Epithelial cell of alveolus of lung (primary cell): ENCODE measurements around a stretch of chr2.

DNA sequence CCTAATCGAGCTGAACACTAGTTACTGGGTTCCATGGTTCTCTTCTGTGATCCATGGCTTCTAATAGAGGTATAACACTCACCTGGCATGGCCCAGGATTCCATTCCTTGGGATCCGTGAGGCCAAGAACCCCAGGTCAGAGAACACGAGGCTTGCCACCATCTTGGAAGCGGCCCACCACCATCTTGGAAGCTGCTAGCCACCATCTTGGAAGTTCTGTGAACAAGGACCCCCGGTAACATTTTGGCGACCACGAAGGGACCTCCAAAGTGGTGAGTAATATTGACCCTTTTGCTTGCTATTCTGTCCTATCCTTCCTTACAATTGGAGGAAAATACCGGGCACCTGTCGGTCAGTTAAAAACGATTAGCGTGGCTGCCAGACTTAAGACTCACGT, 161.5 kb upstream of the GCFC2 start:
- RAMPAGE, long total RNA = no peak
- RRBS = no CpG with 5 or more reads among the region's 12 CpGs

GRCh38 chr2:76007826-76008576, 297.3 kb upstream of the GCFC2 start:
- RAMPAGE, long total RNA = no peak
- RRBS = no CpG with 5 or more reads among the region's 9 CpGs

GRCh38 chr2:77090510-77091055, 431.6 kb downstream of the LRRTM4 start:
- RAMPAGE, long total RNA = no peak
- RRBS = no CpG with 5 or more reads among the region's 13 CpGs

DNA sequence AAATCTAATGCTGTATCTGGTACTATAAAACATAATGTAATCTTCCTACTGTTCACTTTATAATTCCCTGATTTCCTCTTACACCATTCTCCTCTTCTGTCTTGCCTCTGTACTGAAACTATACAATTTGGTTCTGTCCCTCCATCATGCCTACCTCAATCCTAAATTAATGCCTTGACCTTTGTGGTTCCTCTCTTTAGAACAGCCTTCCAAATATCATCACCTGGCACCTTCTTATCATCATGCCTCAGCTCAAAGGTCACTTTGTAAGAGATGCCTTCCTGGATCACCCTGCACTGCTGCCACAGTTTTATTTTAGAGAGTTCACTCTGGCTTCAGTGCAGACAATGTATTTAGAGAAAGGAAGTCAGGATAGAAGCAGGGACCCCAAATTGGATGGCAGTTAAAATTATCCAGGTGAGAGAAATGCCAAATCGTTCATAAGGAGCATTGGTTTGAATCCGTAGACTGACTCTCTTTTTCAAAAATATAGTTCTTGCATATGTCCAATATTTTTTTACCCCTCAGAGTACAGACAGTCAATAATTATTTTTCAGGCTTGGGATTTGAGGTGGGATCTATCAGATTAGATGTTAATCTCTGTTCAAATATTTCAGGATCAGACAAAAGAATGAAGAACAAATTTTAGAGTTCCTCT, 64.4 kb downstream of the LRRTM4 start:
- RAMPAGE, long total RNA = no peak
- RRBS = no CpG with 5 or more reads among the region's 2 CpGs

- RAMPAGE, long total RNA = no peak
- RRBS = no CpG with 5 or more reads among the region's 9 CpGs
These were observed 757 bp downstream of the LRRTM4 start for GRCh38 chr2:77521397-77521841.

DNA sequence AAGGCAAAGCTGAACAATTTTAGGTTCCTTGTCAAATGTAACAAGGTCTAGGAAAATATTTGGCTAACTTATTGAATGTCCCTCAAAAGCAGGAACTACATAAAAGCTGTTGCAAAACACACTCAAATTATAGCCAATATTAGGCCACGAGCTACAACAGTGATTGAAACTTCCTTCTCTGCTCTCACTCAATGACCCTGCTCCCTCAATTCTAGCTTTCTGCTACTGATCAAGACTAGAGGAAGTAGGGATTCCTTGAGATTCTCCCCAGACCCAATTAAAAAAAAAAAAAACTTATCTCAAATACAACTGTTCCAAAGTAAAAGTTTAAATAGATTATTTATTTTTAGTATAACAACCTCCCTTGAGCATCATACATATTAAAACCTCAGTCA, 317.2 kb upstream of the REG3G start:
- RAMPAGE, long total RNA = no peak
- RRBS = no CpG with 5 or more reads among the region's 1 CpG

DNA sequence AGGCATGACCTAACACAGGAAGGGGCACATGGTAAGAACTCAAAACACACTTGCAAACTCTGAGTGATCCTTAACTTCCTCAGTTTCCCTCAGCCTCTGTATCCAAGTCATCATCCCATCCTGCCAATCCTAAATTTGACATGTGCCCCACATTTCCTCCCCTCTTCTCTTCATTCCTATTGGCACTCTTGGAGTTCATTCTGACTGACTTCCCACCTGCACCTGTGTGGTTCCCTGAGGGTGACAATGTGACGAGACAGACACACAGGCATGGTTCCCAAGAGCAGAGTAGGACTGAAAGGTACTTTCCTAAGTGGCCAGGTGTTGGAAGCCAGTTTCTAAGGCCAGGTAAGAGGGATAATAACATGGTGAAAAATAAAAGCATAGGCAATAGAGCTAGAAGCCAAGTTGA, 24.3 kb upstream of the REG3G start:
- RAMPAGE, long total RNA = no peak
- RRBS = no CpG with 5 or more reads among the region's 1 CpG

- RAMPAGE, long total RNA = no peak
- RRBS = no CpG with 5 or more reads among the region's 5 CpGs
These were observed 118.5 kb downstream of the CTNNA2 start for GRCh38 chr2:79631395-79631744.

DNA sequence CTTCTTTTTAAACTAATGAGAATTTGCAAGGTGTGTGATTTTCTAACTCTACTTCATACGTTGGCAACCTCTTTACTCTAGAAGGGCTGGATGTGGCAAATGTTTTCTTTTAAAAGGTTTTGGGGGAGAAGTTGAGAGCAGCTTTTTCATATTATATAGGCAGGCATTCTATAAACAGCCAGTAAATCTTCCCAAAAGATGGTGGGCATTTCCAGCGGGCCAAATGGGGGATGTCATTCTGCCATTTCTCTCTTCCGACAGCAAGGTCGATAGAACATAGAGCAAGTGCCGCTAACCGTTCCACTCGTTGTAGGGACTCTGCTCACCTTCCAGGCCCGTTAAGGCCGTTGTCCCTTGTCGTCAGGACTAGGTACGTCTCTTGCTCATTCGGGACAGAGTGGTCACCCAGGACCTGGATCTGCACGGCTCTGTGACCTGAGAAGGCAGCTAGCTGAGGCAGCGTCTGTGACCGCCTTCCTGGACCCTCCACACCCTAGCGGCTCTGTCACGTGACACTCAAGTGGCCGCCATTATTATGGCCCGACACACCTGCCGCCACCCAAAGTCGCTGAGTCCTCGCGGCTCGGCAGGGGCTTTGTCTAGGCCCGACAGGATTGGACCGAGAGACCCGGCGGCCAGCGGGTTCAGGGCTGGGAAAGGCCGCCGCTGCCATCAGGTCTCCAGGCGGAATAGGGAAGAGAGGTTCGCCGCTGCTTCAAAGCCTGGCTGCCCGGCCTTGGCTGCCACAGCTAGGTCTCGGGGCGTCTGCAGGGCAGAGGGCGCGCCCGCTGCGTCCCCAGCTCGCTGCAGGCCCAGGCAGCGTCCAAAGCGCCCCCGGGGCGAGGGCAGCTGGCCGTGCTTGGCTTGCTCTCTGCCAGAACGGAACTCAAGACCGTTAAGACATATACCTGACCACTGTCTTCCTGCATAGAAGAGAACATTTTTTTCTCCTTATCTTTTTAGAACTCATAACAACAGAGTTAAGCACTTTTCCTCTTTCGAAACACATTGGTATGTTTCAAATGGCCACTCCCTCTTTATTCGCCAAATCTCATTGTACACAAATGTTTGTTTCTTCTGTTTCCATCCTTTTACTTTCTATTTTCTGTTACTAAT, 1162.5 kb upstream of the LRRTM1 start:
- RAMPAGE, long total RNA = no peak
- RRBS = no CpG with 5 or more reads among the region's 51 CpGs

GRCh38 chr2:84971316-84971537, 266 bp downstream of the KCMF1 start:
- RAMPAGE, long total RNA = no peak
- RRBS = 1% methylated on average over 8 of the region's 32 CpGs

- RAMPAGE, long total RNA = no peak
- RRBS = no CpG with 5 or more reads among the region's 2 CpGs
These were observed 15.0 kb downstream of the KCMF1 start for GRCh38 chr2:84985871-84986527.

GRCh38 chr2:85139295-85140351, 6.4 kb downstream of the TCF7L1 start:
- RAMPAGE, long total RNA = no peak
- RRBS = no CpG with 5 or more reads among the region's 7 CpGs

DNA sequence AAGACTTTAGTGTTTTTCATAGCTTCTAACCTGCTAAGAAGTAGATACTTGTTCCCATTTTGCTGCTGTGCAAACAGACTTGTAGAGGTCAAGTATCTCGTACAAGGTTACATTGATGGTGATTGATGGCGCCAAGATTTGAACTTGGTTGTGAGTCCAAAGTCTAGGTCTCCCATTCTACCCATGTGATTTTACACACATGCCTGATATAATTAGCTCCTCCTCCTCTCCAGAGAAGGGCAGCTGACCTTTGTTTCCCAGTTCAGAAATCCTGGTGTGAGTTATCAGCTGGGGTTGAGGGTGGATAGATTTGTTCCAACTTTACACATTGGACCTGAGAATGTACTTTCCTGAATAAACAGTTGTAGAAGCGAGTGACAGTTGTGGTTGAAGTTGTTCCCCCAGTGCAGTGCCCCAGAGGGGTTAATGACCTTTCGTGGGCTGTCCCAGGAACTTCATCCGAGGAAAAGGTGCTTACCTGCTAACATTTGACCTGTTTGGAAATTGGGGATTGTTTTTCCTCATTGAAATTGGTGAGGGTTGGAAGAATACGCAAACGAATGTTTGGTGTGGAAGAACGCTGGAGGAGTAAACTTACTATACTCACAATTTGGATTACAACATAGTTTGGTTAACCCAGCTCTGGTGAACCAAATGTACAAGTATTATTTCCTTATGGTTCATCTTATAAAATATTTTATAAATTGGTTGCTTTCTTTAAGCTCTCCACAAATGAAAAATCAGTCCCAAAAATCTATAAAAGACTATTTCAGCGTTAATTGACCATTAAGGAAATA, 10.5 kb downstream of the TCF7L1 start:
- RAMPAGE, long total RNA = no peak
- RRBS = no CpG with 5 or more reads among the region's 9 CpGs

DNA sequence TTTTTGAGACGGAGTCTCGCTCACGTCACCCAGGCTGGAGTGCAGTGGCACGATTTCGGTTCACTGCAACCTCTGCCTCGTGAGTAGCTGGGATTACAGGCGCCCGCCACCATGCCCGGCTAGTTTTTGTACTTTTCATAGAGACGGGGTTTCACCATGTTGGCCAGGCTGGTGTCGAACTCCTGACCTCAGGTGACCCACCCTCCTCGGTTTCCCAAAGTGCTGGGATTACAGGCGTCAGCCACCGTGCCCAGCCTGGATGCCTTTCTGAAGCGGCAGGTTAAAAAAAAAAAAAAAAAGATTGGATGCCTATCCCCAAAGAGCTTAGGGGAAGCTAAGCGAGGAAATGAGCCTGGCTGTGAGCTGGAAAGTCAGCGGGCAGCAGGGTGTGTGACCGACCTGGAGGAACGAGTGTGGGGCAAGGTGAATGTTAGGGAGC, 59.3 kb downstream of the TGOLN2 start:
- RAMPAGE, long total RNA = no peak
- RRBS = no CpG with 5 or more reads among the region's 19 CpGs

- RAMPAGE, long total RNA = no peak
- RRBS = no CpG with 5 or more reads among the region's 3 CpGs
These were observed 7.4 kb downstream of the TGOLN2 start for GRCh38 chr2:85320221-85320869.

DNA sequence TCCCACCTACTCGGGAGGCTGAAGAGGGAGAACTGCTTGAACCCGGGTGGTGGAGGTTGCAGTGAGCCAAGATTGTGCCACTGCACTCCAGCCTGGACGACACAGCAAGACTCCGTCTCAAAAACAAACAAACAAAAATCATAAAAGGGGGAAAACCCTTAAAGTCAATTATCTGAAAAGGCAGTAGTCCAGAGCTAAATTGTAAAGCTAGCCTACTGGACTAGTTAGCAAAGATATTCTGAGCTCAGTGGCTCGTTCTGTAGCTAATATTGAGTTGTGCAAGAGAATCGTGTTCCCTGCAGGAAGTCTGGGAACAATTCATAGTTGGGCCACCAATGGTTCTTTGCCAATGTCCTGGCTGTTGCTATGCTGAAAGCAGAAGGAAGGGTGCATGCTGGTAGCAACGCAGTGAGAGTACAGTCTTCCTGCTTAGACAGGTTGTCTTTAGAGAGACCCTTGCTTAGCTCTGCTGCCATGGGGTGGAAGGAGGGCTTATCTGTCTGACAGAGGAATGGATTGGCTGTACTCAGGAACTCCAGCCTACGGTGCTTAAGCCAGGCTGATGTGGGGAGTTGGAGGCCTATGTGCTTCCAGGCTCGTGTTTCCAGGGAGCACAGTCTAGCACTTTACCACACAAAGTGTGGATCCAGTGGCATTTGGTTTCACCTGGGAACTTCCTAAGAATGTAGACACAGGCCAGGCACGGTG, 4.2 kb downstream of the TGOLN2 start:
- RAMPAGE, long total RNA = no peak
- RRBS = no CpG with 5 or more reads among the region's 10 CpGs

GRCh38 chr2:85353762-85354309, 492 bp downstream of the RETSAT start:
- RAMPAGE, long total RNA = no peak
- RRBS = no CpG with 5 or more reads among the region's 18 CpGs

DNA sequence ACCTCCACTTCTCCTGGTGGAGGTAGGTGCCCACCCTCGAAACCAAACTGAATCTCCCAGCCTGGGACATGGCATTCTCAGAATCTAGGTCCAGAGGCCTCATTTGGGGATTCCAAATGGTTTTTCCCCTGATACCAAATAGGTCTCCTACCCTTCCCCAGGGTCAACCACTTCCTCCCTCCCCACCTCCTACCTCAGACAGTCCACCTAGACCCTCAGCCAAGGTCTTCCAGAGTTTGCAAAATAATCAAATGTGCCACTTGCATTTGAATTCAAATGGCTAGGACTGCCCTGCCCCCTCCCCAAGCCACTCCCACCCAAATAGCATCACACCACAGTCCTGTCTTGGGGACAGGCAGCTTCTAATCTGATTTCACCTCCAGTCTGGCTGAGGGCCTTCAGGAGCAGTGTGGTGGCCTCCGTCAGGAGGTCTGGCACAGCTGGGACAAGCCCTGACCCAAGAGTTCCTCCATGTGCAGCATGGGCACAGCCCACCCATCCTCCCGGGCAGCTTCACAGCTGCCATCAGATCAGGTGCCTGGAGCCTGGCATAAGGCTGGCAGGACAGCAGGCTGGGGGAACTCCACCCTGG, 497 bp downstream of the CAPG start:
- RAMPAGE, long total RNA = no peak
- RRBS = no CpG with 5 or more reads among the region's 3 CpGs

DNA sequence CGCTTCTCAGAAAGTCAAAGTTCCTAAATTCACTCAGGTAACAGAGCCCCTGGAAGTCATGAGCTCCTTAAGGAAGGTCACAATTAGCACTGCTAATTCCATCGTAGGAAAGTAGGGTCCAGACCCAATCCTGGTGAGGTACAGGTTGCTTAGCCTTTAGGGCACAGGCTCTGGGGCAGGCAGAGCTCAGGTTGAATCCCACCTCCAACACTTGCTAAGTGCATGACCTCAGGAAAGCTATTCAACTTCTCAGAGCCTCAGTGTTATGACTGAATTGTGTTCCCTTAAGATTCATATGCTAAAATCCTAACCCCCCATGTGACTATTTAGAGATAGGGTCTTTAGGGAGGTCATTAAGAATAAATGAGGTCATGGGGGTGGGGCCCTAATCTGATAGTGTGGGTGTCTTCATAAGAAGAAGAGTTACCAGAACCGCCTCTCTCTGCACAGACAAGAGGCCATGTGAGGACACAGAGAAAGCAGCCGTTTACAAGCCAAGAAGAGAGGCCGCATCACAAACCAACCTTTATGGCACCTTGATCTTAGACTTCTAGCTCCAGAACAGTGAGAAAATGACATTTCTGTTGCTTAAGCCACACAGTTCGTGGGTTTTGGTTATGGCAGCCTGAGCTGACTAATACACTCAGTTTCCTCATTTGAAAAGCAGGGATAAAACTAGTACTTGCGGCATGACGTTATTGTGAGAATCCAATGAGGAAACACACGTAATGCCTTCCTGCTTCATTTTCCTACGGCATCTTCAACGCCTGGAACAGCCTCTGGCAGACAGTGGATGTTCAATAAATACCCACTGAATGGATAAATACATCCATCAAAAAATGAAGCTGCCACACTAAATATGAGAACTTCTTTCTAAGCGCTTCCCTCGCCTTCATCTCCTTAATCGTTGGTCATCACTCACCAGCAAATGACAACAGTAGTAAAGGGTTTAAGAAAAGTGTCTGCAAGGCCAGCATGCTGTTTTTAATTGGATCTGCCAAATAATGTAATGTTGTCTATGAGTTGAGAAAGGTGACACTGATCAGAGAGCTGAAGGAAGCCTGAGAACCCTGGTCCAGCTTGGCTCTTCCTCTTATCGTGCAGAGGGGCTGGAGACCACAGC, 10.0 kb downstream of the SH2D6 start:
- RAMPAGE, long total RNA = no peak
- RRBS = no CpG with 5 or more reads among the region's 15 CpGs

DNA sequence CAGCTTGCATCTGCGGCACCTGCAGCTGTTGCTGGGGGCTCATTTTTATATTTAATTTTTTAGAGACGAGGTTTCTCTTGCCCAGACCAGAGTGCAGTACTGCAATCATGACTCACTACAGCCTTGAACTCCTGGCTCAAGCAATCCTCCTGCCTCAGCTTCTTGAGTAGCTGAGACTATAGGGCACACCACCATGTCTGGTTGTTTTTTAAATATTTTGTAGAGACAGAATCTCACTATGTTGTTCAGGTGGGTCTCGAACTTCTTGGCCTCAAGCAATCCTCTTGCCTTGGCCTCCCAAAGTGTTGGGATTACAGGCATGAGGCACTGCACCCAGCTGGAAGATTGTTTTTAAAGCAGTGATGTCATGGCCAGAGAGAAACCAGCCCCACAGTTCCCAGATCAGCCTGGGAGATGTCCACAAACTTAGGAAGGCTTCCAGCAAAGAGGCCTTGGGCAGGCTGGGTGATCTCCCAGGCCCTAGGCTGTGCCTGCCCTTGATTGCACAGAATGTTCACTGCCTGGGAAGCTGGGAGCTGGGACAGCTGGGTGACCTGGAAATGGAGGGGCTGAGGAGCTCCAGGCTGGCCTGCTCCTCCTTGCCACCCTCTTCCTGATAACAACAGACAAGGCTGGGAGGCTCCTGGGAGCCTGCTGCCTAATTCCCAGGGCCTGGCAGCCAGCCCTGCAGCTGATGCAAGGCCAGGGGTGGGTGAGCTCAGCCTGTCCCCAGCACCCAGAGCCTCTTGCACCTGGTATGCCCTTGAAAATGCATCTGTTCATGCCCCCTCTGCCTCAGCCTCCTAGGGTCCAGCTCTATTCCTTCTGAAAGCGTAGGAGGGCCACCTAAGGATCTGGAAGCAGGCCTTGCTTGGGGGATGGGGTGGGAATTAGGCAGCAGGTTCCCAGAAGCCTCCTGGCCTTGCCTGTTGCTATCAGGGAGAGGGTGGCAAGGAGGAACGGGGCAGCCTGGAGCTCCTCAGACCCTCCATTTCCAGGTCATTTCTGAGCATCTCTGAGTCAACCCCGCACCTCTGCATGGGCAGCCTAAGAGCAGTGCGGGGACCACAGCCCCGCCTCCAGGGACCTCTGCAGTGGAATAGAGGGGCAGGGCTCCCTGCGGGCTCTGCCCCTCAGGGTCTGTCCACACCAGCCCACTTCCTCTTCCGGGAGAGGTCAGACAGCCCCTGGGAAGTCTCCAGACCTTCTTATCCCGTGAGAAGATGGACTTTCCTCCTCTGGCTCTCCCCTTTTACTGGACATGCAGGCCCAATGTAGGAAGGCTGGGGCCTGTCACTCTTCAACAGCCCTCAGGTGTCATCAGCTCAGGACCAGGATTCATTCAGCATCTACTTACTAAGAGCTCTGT, 27.4 kb downstream of the SH2D6 start:
- RAMPAGE, long total RNA = no peak
- RRBS = no CpG with 5 or more reads among the region's 11 CpGs